Colic lymph node (tissue), 1 donor: ENCODE measurements around a stretch of chr15.

- PRO-cap: no peak
Observed at GRCh38 chr15:63203799-63204226, 14.4 kb downstream of the RAB8B start.

DNA sequence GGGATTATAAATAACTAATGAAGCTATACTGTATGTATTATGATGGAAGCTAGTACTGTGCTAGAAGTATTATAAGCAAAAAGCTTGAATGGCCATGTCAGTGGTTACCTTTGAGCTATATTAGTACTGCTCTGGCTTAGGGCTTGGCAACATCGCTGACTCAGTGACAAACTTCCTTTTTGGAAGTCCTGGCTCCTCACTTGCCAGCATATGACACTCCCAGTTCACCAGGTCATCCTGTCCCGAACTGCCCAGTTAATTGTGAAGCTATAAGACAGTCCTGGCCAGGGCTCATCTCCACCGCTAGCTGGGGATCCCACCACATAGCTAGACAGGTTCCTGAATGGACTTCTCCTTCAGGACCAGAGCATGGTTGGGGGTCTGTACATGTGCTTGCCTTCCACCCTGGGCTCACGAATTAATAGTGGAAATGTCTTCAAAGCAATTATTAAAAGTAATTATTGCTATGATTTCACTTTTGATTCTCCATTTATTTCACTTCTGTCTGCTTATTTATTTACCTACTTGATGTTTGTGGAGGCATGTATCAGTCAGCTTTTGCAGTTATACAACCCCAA is 32.0 kb downstream of the RAB8B start:
- PRO-cap: no peak

DNA sequence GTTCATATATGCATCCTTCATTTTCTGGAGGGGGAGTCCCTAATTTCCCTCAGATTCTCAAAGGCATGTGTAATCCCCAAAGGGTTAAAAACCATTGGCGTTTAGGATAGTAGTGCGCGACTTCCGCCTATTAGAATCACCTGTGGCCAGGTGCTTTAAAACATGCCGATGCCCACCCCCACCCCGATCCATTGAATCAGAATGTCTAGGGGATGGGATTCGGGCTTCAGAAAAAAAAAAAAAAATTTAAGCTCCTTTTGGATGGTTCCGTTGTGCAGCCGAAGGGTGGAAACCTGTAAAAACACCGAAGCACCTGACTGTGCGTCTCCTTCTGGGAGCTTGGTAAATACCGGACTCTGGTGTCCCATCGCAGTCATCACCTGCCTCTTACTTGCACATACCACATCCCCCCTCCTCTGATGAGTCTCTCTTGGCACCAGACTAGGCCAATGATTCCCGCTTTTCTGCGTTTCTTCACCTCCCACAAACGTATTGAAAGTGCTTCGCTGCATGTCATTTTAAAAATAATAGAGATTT is 676 bp downstream of the APH1B start:
- PRO-cap: no peak

DNA sequence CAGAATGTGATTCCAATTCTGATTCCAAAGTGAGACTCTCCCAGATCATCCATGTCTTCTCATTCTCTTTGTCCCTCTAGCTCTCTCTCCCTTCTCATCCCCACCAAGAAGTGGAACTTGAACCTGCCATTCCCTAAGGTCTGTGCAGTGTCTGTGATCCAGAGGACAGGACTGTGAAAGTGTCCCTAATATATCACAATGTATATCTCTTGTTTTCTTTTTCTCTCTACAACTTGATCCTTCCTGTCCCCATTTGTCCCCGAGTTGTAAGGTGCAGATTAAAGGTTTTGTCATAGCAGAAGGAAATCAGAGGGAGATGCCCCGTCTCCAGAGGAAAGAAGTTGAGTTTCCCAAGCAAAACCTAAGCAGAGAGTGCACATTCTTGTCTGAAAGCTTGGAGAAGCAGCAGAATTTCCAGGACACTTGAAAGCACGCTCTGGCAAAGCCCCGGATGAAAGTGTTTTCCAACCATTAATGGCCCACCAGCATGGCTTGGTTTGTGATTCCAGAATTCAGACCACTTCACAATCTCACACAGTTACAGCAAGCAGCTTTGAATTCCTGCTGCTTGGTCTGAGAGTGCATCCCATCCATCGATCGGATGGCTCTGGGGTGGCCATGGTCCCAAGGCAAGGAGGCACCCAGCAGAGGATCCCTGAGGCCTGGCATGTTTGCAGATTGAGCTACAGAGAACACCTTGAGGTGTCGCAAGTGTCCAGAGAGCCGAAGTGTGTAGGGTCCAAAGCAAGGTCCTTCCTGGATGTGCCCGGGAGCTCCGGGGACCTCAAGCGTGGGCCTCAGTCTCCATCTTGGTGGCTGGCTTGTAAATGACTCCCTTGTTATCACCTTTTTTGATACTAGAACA is 48.3 kb downstream of the APH1B start:
- PRO-cap: no peak

DNA sequence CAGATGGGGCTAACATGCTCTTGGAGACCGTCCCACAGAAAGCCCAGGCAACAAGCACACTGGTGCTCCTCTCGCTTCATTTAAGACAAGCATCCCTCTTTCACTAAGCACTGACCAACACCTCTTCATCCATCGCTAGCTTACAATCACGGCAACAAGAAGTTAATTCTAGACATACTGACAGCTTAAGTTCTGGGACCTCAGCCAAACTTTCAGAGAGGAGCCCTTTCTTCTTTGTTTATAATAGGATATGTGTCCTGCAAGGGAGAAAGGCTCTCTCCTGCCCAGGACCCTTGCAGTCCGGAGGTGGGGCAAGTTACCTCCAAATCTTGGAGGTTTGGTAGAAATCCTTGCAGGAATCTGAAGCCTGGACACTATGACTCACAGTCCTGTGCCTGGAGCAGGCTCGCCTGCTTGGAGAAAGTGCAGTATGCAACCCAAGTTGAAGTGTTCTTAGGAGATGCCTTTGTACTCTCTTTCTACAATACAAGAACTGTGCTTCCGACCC is 6.5 kb downstream of the CA12 start:
- PRO-cap: no peak

GRCh38 chr15:63446015-63446623 is 58.3 kb upstream of the USP3 start:
- PRO-cap: no peak

- PRO-cap: no peak
Observed at GRCh38 chr15:63488669-63489059, 15.7 kb upstream of the USP3 start.

DNA sequence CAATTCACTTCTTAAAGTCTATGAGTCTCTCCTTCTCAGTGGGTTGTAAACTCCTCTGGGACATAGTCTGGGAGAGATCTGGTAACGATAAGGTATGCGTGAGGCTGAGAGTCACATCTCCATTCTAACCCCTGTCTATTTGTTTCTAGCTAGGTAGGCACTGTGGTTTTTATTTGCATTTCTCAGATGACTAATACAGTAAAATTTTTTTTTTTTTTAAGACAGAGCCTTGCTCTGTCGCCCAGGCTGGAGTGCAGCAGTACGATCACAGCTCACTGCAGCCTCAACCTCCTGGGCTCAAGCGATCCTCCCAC is 7.4 kb upstream of the USP3 start:
- PRO-cap: bidirectional peak, plus-strand start at position 219 of the sequence, minus-strand start at position 126 of the sequence

DNA sequence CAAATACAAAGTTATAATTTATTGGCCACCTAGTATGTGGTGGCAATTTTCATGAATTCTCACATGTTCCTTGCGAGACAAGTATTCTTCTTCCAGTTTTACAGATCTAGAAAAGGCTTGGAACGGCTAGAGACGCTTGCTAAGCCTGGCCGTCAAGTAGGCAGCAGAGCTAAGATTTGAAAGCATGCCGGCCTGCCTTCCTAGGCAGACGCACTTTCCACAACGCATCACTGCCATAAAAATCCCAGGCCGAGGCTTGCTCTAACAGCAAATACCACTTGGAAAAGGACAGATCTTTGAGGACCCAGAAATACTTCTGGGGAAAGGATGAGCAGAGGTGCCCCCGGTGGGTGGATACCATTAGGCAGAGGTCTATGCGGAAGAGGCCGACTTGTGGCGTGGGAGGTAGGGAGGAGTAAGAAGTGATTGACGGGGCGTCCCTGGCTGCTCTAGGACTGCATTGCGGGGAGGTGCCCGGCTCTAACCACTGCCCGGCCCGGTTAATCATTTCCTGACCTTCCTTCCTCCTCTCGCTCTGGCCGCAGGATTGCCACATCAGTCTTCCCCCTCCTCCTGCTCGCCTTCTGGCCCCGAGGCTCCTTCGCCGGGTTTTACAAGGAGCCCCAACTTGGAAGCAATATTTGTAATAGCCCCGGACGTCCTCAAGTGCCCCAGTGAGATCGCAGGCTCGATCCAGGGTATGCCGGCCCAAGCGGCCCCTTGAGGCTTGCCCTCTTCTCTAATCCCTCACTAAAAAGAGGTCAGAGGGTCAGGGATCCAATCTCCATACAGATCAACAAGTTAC is 1.3 kb upstream of the USP3 start:
- PRO-cap: bidirectional peak, plus-strand start at position 425 of the sequence, minus-strand start at position 457 of the sequence

GRCh38 chr15:63509175-63509528 is 4.8 kb downstream of the USP3 start:
- PRO-cap: no peak

GRCh38 chr15:63560595-63561313 is 36.4 kb upstream of the FBXL22 start:
- PRO-cap: no peak

DNA sequence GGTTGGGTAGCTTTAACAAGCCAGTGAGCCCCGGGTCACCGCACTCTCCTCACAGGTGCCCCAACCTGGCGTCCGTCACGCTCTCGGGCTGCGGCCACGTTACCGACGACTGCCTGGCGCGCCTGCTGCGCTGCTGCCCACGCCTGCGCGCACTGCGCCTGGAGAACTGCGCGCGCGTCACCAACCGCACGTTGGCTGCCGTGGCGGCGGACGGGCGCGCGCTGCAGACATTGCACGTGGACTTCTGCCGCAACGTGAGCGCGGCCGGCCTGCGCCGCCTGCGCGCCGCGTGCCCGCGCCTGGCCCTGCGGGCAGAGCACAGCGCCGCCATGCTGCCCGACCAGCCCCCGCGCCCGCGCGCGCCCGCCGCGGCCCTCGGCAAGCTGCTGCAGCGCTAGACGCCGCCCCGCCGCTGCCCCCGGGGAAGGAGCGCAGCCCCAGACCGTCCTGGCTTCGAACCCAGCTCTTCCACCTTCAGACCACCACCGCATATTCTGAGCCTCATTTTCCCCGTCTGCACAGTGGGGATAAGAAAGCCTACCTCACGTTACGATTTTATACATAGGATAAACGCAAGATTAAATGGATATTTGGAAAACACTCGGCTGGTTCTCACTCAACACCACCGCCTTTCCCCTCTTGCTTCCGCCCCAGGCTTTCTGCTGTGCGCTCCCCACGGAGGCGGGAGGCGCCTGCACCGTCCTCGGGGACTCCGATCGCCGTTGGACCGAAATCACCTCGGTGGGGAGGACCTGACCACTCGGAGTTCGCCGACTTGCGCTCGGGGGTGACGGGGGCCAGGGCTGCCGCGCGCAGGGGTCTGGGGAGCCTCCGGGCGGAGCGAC is 3.7 kb downstream of the FBXL22 start:
- PRO-cap: bidirectional peak, plus-strand start at position 314 of the sequence, minus-strand start at position 160 of the sequence

GRCh38 chr15:63628374-63629016 is 31.3 kb downstream of the FBXL22 start:
- PRO-cap: no peak

DNA sequence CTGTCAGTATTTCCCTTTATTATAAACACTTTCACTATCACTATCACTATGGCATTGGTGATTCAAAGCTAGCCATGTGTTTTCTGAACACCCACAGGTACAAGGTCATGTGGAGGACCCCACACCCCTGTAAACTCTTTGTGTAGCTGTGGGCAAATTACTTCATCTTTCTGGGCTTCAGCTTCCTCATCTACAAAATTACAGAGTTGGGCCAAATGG is 41.7 kb downstream of the FBXL22 start:
- PRO-cap: no peak

DNA sequence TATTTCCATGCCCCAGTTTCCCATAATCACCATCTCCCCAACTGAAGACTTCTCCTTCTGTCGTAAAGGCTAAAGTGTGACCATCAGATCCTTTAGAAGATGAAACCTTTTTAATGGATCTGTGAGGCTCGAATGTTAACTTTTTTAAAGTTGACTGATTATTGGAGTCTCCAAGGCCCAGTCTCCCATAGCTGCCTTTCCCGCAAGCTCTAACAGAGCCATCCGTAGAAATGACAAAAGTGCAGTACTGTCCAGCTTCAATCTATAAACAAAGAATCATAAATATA is 77.3 kb downstream of the HERC1 start:
- PRO-cap: no peak

- PRO-cap: no peak
Observed at GRCh38 chr15:63767976-63768686, 65.6 kb downstream of the HERC1 start.

DNA sequence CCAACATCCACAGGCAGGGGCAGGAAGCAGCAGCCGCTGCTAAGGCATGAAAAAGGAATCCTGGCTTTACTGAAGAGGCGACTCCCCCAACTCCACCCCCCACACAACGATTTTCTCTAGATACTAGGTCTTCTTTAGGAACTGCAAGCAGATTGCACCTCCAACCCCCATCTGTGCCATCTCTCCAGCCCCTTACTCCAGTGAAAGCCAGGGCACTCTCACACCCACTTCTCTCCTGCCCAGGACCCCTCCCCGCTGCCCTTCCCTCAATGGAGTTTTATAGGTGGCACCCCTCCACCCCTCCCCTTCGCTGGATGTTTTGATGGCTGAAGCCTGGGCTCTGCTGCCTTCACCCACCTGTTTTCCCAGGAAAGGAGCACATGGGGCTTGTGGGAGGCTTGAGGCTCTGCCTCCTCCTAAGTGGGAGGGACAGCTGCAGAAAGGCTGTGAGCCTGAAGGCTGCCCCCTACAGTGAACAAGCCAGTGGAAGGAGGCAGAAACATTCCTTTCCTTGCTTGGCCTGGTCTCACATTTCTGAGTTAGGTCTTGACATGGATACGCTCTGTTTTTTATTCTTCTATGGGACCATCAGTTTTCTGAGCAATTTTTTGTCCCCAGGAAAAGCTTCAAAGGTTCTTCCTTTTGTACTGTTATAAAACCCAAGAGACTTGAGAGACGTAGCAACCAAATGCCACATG is 82.6 kb upstream of the HERC1 start:
- PRO-cap: no peak

DNA sequence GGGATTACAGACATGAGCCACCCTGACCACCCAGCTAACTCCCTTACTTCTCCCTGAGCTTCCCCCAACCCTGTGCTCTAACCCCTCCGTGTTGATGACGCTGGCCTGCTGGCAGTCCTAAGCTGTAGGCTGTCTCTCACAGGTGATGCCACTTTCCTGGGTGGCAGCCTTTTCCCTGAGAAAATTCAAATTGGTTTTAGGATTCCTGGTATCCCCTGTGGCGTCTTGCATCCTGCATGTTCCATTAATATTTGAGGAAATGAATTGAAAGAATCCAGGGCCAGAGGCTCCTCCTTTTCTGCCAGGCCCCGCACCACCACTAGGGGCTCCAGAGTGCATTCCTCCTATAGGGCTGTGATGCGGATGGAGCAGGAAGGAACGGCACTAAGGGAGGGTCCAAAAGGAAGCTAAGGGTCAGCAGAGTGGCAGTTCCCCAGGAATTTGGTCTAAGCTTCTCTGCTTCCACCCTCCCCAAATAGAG is 101.1 kb downstream of the DAPK2 start:
- PRO-cap: no peak

DNA sequence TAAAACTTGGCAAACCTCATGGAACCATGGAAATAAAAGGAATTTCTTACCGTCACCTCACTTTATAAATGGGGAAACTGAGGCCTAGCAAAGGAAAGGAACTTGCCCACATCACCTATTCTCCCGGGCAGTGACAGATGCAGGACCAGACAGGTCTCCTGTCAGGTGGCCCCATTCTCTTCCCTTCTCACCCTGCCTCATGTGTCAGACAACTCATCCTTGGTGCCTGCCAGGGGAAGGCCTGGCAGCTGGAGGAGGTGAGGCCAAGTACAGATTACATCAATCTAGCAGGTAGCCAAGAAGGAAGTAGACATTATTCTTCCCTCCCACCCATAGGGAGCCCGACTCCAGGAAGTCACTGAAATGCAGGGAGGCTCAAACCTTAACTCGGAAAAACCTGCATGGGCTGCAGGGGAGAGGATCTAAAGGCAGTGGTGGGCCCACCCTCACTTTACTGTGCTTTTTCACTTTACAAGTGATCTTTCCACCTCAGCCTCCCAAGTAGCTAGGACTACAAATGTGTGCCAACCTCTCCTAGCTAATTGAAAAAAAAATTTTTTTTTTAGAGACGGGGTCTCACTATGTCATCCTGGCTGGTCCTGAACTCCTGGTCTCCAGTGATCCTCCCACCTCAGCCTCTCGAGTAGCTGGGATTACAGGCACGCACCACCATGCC is 39.6 kb downstream of the DAPK2 start:
- PRO-cap: no peak

DNA sequence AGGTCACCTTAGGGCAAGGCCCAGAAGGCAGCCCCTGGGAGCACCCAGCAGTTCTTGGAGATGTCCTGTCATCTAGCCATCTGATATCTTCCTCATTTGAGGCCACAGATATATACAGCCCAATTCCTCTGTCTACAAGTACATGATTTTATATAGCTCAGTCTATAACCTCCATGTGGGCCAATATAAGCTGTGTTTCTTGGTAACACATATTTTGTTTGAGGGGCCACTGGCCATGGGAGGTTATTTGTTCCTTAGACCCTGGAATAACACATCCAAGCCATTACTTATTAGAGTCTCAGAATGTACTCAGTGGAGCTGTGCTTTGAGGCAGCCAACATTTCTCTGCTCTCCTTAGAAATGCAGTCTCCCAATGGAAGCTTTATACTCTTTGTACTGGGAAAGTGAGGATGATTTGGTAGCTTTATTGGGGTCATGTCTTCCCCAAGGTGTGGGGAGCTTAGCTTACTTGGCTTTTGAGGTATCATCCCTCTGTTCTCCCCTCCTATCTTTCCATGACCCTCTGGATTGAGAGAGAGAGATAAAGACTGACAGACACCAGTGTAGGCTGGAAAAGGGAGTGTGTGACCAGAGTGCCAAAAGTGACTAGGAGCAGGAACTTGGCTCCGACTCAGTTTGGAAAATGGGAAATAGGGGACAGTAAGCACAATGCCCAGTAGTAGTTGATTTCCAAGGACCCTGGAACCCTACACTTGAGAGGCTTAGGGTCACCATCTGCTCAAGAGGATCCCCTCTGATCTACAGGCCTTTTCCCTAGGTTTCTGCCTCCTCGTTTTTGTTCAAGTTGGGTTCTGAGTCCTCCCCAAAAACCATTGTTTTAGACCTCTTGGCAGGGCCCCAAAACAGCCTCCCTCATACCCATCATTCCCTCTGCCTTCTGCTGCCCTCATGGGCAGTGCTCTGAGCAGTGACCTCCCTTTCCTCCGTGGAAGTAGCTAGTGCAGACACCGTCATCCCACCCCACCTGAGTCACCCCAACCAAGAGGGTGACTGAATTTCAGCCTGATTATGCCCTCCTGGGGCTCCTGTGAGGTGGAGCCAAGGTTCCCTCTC is 92.4 kb downstream of the RBPMS2 start:
- PRO-cap: no peak